ENCODE results near the gene KMO.

DNA sequence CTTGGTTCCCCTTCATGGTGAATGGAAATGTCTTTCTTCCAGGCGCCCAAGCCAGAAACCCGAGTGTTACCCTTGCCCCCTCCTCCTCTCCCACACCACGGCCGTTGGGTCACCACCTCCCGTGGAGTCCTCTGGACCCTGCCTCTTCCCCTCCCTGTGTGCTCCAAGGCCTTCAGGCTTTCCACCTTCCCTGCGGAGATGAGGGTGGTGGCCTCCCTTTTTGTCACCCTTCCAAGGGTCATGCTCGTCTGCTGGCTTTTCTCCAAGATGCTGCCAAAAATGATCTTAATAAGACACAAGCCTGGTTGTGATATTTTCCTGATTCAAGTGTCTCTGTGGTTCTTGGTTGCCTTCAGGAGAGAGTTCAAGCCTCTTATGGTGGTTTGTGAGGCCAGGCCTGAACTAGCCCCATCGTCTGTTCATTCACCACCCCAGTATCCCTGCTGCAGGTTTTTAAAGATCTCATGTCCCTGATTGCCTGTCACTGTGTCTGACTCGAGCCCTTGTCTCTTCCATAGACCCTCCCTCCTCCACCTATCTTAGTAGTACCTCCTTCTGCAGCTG, 7.3 kb downstream of the ACTN2 start:
- RRBS = no CpG with 5 or more reads among the region's 9 CpGs

DNA sequence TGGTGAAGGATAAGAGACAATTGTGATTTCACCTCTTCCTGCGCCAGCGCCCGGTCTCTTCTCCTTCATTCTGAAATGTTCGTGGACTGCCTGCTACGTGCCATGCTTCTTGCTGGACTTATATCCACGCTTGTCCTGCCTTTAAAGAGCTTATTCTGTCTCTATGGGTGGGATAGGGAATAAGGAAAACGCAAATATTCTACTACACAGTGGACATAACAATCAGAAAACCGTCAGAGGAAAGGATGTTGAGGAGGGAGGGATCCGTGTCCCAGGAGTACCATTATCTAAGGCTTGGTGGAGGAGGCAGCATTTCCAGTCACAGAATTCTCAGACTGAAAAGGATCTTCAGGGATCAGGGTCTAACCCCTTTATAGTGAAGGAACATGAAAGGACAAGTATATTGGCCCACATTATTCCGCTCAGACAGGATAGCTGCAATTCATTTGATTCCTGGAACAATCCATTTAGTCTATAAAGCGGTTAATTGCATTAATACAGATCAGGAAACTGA, 11.6 kb downstream of the RYR2 start:
- RRBS = no CpG with 5 or more reads among the region's 11 CpGs

GRCh38 chr1:237287676-237288537, 245.9 kb downstream of the RYR2 start:
- RRBS = no CpG with 5 or more reads among the region's 8 CpGs

DNA sequence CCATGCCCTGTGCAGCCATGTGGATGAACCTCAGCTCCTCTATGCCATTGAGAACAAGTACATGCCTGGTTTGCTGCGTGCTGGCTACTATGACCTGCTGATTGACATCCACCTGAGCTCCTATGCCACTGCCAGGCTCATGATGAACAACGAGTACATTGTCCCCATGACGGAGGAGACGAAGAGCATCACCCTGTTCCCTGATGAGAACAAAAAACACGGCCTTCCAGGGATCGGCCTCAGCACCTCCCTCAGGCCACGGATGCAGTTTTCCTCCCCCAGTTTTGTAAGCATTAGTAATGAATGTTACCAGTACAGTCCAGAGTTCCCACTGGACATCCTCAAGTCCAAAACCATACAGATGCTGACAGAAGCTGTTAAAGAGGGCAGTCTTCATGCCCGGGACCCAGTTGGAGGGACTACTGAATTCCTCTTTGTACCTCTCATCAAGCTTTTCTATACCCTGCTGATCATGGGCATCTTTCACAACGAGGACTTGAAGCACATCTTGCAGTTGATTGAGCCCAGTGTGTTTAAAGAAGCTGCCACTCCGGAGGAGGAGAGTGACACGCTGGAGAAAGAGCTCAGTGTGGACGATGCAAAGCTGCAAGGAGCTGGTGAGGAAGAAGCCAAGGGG, 276.5 kb downstream of the ZP4 start:
- RRBS = no CpG with 5 or more reads among the region's 12 CpGs

DNA sequence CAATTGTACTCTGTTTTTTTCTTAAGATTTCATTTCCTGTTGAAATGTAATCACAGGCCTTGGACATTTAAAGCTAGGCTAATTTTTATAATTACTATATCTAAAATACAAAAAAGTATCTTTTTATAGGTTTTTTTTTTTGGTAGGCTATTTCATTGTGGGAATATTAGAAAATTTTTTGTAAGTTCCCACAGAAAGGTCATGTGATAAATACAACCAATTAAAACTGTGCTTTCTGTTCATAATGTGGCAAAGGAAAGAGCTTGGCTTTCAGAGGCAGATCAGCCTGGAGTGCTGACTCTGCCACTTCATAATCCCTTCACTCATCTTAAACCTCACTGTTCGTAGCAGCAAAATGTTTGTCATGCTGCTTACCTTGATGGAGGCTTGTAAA, 176.9 kb downstream of the ZP4 start:
- RRBS = no CpG with 5 or more reads among the region's 1 CpG

DNA sequence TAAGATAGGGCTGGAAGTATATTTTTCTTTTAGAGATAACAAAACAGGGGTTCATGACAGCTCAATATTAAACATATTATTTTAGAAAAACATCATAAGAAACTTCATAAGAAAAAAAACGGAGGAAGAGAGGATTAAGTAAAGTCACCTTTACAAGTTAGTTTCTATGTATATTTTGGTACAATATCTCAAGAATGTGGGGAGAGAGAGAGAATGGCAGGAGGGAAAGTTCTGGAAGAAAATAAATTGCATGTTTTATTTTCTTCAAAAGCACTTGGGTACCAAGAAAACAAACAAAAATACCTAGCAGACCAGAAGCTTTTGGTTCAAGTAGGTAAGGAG, 60.8 kb downstream of the CHRM3 start:
- RRBS = no CpG with 5 or more reads among the region's 1 CpG

DNA sequence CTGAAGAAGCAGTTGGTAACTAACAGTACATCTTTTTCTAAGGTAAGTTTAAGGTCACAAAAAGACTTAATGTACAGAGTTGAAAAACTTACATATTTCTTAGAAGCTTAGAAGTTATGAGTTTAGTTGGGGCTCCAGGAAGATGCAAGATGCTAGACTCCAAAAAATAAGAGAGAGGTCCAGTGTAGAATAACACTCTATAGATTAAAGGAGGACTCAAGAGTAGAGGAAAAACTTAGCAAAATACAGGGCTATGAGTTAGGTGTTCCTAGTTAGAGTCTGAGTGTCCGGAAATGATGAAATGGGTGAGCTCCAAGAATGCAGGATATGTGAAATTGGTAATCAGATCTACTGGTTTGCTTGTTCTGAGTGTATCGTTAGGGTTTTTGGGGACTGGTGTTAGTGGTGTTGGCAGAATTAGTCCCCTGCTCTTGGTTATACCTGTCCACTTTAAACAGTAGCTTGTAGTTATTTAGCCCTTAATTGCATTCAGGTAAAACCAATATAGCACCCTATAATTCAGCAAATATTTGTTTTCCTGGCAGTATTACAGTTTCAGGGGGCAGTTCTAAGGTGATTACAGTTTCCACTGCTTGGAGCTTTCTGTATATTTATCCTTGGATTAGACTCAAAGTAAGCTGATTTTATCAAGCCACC, 332.6 kb downstream of the CHRM3 start:
- RRBS = no CpG with 5 or more reads among the region's 2 CpGs

DNA sequence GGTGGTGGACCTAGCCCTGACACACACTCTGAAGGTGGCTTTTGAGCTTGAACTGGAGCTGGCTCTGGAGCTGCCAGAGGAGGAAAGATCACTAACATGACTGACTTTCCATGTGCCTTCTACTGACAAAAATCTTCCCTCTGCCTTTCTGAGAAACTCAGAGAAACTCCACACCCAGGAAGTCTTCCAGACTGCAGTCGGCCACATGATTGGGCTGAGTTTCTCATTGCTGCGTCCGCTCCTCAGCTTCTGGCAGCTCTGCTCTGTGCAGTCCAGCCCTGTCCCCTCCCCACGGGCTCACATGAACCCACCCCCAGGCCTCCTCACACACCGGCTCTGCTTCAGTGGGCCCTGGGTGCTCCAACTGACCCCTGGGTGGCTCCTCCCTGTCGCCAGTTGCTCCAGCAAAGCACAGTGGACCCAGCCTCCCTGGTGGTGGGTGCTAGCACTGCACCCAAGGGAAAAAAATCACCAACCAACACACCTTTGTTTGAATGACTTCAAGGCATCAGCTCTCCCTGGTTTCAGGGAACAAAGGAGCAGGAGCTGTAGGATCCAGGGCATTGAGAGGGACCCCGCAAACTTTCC, 138.8 kb upstream of the FMN2 start:
- RRBS = no CpG with 5 or more reads among the region's 7 CpGs

GRCh38 chr1:240337758-240338231, 246.1 kb downstream of the FMN2 start:
- RRBS = no CpG with 5 or more reads among the region's 5 CpGs

DNA sequence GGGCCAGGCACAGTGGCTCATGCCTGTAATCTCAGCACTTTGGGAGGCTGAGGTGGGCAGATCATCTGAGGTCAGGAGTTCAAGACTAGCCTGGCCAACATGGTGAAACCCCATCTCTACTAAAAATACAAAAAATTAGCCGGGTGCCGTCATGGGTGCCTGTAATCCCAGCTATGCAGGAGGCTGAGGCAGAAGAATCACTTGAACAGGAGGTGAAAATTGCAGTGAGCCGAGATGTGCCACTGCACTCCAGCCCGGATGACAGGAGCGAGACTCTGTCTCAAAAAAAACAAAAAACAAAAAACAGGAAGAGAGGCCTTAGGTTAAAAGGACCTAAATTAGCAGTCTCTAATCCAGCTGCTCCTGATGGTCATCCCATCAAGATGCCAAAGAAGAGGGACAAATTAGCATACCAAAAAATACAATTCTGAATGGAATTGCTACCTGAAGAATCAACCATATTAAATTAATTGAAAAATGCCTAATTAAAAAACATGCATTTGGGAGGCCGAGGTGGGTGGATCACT, 62.8 kb upstream of the GREM2 start:
- RRBS = no CpG with 5 or more reads among the region's 6 CpGs

DNA sequence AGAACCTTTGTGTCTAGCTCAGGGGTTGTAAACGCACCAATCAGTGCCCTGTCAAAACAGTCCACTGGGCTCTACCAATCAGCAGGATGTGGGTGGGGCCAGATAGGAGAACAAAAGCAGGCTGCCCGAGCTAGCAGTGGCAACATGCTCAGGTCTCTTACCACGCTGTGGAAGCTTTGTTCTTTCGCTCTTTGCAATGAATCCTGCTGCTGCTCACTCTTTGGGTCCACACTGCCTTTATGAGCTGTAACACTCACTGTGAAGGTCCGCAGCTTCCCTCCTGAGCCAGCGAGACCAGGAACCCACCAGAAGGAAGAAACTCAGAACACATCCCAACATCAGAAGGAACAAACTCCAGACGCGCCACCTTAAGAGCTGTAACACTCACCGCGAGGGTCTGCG, 151.3 kb upstream of the GREM2 start:
- RRBS = no CpG with 5 or more reads among the region's 11 CpGs

GRCh38 chr1:241267087-241267432, 89.9 kb downstream of the RGS7 start:
- RRBS = no CpG with 5 or more reads among the region's 5 CpGs

GRCh38 chr1:241531684-241532685, at the start of gene KMO:
TSS of gene KMO (plus strand) at chr1:241532378.
- RRBS = no CpG with 5 or more reads among the region's 8 CpGs

GRCh38 chr1:243101544-243102077, 153.5 kb downstream of the CEP170 start:
- RRBS = no CpG with 5 or more reads among the region's 42 CpGs

GRCh38 chr1:243231762-243232451, 23.2 kb downstream of the CEP170 start:
- RRBS = no CpG with 5 or more reads among the region's 3 CpGs

GRCh38 chr1:243284179-243284875, 28.5 kb downstream of the SDCCAG8 start:
- RRBS = 32% methylated on average over 3 of the region's 10 CpGs

DNA sequence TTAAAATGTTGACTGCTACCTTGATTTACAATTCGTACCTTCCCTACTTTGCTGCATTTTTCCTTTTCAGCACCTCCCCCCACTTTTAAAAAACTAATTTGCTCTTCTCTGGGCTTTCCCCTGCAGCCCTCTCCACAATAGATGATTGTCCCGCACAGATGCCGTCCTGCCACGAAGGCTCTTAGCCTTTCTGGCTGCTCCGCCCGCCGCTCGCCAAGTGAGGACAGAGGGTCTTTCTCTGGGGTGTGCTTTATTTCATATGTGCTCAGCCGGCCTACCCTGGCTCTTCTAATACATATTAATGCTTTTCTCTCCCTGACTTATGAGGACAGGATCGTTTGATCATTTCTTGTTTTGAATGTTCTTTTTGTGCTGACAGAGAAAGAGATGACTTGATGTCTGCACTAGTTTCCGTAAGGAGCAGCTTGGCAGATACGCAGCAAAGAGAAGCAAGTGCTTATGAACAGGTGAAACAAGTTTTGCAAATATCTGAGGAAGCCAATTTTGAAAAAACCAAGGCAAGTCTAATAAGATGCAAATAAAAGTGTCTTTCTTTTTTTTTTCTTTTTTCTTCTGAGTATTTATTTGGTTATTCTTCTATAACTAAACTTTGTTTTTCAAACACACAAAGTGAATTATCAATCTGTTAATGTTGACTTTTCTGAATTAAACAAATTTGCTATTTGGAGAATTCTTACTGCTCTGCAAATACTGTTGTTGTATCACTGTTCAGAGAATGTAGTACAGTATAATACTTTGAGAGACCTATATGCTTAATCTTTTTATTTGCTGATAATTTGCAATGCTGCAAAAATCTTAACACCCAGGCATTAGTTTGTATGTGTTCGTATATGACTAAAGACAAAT, 60.8 kb downstream of the SDCCAG8 start:
- RRBS = no CpG with 5 or more reads among the region's 13 CpGs

- RRBS = no CpG with 5 or more reads among the region's 13 CpGs
These were observed 200.2 kb downstream of the SDCCAG8 start for GRCh38 chr1:243455549-243456887.

Measured in pericardium (tissue), 1 donor.